Peritoneum (tissue), 1 donor: ENCODE measurements around the genes EIF2A, CLRN1, GPR171 and MBNL1.

- PRO-cap: no peak
These were observed 77.1 kb upstream of the TSC22D2 start for GRCh38 chr3:150330933-150331389.

DNA sequence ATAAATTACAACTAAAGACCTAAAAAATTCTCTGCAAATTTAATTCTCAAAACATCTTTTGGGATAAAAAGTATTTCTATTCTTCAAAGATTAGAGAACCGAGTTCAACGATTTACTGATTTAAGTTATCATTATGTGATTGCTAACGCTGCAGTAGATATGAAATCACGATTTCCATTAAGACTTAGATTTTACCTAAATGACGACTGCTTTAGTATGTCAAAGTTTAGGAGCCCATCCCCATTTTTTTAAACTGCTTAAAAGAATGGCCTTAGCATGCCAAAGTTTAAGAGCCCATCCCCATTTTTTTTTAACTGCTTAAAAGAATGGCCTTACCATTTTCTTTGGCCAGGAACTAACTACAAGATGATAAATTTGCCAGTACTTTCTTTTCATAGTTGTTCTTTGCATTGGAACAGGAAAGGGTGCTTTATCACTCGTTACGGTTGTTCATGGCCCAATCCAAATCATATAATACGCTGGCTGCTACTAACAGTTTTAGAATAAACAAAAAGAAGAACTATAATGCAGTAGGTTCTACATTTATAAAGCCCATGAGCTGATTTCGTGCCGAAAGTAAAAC lies 1.0 kb upstream of the TSC22D2 start:
- PRO-cap: no peak

- PRO-cap: no peak
These were observed 4.5 kb downstream of the TSC22D2 start for GRCh38 chr3:150412379-150413167.

DNA sequence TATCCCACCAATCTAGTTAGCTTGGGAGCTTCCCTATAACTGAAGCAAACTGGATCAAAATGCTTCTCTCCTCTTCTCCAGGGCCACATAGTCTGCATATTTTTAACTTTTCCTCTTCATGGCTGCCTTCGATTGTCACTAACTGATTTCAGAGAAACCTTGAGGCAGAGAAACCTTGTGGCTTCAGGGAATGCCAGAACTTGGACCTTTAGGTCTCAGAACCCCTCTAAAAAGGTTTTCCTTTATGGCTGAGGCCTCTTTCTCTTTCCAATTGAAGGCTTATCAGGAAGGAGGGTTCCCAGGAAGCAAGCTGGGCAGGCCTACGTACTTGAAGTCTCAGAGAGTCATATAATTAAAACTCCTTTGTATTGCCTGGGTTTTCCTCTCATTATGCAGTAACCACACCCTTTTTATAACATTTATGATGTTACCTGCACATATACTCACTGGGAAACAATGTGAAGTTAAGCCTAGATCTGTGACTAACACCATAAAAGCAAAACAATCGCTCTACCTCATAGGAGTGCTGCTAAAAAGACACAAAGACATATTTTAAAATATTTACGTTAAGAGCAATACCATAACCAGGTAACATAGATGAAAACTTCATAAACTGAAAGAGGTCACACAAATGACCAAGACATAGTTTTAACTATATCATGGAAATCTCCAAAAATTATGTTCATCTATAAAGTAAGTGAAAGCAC lies 27.3 kb downstream of the SERP1 start:
- PRO-cap: no peak

GRCh38 chr3:150546577-150546858 lies at the start of gene EIF2A:
EIF2A (plus strand) TSS chr3:150546787.
- PRO-cap: bidirectional peak, plus-strand start at chr3:150546790, minus-strand start at chr3:150546416

DNA sequence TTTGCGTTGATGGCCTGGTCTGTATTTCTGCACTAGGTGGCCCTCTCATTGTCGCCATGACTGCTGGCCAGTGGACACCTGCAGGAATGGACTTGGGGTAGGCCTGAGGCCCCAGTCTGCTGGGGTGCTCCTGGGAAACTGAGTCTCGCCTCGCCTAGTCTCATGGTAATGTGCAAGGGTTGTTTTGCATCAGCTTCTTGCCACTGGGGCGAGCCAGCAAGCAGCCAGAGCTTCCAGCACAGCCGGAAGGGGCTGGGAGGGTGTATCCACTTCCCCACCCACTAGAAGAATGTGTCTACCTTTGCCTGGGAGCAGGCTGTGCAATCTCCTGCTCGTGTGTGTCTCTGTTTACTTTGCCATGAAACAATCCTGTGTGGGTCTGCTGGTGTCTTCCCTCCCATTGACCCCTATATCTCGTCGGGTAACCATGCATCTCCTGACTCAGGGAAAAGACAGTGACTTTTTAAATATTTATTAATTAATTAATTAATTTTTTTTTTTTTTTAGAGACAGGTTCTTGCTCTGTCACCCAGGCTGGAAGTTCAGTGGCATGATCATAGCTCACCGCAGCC lies 21.8 kb upstream of the ERICH6 start:
- PRO-cap: no peak

DNA sequence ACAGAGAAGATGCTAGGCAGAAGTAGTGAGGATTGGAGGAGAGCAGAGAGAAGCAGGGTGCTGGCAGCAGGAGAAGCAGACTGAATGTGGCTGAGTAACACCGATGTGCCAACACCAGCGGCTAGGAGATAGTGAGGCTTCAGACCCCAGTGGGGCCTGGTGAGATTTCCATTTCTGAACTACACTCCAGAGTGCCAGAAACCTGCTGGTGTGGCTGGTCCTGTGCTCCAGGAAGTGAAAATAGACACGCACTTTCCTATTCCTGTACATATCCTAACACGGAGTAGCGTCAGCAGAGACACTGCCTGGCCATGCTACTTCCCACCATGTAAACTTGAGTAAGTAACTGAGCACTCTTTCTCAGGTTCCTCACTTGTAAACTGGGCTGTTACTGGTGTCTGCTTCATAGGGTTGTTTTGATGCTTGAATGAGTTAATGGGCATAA lies 22.6 kb upstream of the ERICH6 start:
- PRO-cap: no peak

DNA sequence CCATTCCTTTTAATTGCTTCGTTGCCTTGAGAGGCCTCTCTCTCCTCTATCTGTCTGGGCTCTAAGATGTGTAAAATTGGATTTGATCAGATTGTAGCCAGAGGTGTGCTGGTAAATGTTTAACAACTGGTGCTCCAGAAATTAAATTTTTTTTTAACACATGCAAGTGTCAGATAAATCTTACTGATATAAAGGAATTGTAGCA lies 25.1 kb upstream of the ERICH6 start:
- PRO-cap: no peak

- PRO-cap: no peak
These were observed 8.6 kb upstream of the SIAH2 start for GRCh38 chr3:150771500-150771980.

GRCh38 chr3:150972354-150972804 lies at the start of gene CLRN1:
CLRN1 (minus strand) TSS chr3:150972727.
- PRO-cap: no peak

DNA sequence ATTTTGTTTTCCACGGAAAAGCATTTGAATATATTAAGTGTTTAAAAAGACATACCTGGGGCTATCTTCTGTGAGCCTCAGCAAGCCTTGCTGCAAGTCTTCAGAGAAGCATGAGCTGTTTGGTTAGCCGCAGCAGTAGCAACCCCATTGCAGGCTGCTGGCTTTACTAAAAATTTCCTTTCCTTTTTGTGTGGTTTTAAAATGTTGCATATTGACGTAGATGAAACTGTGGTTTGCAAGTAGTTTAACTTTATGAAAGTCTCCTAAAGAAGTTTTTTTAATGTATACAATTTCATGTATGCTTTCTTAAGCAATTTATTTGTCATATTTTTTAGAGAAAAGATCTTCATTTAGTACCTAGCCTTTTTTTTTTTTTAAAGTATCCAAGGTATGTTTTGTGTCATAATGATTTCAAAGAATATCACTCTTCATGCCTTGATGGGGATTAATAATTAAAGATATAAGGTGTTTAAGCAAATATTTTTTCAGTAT lies at the start of gene GPR171:
GPR171 (minus strand) TSS at position 168 of the 492 bp plus-strand sequence.
- PRO-cap: no peak

DNA sequence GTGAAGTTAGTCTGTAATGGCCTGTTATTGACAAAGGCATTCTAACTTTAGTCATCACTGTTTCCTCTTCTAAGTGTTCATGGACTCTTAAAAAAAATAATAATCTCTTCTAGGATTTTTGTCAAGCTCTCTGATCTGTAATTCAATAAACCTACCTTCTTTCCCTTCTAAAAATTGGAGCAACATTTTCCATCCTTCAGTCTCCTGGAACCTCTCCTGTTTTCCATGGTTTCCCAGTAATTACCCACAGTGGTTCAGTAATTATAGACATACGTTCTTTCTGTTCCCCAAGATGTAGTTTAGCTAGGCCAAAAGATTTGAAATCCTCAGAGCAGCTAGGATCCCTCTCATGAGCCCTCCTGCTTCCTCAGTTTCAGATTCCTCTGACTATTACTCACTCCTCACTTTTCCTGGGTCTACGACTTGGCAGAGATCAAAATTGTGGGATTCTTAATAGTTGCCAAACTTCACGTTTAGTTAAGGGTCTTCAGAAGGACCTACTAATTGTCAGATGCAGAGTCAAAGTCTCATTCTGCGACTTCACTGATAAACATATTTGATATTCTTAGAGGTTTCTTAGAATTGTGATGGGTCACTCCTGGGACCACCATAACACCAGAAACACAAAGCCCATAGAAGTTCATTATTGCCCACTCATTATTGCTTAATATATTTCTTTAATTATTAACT lies 76.9 kb upstream of the IGSF10 start:
- PRO-cap: no peak

DNA sequence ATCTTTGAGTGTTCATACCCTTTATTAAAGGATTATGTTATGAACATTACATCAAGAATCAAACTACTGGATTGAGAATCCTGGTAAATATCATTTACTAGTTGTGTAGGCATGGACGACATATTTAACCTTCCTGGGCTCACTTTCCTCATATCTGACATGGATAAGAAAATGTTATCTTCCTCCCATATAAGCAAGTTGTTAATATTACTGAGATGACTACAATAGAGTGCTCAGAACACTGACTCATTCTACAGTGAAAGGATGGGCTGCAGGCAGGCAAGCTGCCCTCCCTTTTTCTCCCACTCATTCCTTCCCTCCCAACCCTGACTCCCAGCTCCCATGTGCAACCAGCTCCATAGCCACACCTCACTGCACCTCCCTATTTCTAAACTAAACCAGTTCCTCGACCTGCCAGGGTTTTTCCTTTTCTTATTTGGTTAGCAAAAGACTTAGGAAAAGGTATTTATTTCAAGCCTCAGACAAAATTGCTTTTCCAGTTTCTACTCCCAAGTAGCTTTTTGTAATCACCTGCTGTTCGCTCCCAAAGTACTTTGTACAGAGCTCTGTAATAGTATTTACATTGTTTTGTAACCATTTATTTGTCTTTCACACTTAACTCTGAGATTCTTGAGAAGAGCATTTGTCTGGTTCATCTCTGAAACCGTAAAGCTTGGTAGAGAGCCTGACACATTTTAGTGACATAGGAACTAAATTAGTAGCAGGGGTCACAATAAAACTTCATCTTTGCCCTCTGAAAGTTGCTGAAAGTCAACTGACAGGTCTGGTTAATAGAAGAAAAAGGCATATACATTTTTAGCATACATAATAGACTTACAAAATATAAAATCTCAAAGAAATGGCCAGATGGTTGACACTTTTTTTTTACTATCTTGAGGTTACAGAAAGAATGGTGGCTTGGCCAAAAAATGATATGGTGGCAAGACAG lies 2.2 kb downstream of the AADAC start:
- PRO-cap: no peak

DNA sequence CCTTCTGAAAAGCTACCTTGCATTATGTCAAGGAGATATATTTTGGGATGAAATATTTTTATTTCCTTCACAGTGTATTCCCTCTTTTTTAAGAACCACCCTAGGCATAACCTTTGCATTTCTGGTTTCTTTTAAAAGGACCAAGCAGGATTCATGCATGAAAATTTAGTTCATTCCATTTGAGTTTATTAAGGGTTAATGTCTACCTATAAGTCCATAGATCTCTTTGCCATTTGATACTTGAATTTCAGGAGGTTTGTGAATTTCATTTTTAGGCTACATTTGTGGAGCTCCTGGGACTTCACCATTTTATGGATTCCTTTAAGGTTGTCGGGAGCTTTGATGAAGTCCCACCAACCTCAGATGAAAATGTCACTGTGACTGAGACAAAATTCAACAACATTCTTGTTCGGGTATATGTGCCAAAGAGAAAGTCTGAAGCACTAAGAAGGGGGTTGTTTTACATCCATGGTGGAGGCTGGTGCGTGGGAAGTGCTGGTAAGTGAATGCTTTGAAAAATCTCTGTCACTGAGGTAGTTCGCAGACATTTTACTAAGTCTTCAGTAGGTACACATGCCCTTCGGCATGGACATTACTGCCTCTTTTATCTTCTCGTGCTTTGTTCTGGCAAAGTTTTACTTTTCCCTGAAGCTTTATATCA lies 3.3 kb downstream of the AADAC start:
- PRO-cap: no peak

DNA sequence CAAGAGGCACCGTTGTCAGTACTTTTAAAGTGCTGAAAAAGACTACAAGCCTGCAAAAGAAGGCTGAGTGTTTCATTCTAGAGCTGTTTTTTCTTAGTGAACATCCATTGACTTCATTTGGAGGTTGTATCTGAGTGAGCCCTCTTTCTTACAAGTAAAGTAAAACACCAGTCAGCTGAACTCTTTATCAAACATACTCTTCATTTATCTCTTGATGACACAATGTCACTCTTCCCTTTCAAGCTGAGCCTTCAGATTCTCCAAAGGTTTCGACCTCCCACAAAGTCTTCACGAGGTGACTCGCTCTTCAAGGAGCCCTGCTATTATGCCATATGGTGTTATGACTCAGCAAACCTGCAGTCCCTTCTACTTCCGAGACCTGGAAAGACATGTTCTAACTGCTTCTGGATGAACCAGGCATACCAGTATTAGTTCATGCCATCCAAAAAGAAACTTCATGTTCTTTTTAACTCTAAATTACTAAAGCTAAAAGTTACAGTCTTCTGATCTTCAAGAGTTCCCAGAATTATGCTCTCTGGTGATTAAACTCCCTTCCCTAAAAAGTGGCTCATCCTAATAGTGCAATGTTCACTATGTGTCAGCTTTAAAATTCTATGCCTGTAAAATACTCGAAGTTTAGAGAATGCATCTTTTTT lies 23.2 kb downstream of the AADAC start:
- PRO-cap: no peak

DNA sequence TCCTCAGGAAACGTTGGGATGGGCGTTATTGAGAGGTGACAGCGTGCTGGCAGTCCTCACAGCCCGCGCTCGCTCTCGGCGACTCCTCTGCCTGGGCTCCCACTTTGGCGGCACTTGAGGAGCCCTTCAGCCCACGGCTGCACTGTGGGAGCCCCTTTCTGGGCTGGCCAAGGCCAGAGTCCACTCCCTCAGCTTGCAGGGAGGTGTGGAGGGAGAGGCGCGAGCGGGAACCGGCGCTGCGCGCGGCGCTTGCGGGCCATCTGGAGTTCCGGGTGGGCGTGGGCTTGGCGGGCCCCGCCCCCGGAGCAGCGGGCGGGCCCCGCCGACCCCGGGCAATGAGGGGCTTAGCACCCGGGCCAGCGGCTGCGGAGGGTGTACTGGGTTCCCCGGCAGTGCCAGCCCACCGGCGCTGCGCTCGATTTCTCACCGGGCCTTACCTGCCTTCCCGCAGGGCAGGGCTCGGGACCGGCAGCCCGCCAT lies 54.5 kb downstream of the SUCNR1 start:
- PRO-cap: no peak

GRCh38 chr3:152159356-152159784 lies 109.4 kb upstream of the MBNL1 start:
- PRO-cap: no peak

GRCh38 chr3:152193562-152194405 lies 74.9 kb upstream of the MBNL1 start:
- PRO-cap: no peak

DNA sequence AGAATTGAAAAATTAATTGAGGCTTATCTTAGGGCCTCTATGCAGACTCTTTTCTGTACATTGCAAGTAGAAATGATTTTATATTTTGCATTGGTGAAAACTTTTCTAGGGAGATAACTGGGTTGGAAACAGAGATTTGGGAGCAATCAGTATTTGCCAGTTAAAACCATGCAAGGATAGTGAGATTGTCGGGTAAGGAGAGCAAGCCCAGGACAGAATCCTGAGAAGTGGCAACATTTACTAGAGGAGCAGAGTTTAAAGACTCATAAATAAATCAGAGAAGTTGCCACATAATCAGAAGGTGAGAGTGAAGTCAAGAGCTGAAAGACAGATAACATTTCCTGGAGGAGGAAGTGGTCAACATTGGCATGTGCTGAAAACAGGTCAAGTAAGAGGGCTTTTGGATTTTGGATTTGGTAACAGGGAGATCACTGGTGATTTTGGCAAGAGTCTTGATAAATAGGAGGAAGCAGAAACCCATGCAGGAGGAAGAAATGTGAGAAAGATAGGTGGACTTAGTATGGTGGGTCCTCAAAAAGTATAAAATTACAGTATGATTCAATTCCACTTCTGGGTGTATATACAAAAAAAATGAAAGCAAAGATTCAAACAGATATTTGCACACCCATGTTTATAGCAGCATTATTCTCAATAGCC lies 27.6 kb upstream of the MBNL1 start:
- PRO-cap: no peak

DNA sequence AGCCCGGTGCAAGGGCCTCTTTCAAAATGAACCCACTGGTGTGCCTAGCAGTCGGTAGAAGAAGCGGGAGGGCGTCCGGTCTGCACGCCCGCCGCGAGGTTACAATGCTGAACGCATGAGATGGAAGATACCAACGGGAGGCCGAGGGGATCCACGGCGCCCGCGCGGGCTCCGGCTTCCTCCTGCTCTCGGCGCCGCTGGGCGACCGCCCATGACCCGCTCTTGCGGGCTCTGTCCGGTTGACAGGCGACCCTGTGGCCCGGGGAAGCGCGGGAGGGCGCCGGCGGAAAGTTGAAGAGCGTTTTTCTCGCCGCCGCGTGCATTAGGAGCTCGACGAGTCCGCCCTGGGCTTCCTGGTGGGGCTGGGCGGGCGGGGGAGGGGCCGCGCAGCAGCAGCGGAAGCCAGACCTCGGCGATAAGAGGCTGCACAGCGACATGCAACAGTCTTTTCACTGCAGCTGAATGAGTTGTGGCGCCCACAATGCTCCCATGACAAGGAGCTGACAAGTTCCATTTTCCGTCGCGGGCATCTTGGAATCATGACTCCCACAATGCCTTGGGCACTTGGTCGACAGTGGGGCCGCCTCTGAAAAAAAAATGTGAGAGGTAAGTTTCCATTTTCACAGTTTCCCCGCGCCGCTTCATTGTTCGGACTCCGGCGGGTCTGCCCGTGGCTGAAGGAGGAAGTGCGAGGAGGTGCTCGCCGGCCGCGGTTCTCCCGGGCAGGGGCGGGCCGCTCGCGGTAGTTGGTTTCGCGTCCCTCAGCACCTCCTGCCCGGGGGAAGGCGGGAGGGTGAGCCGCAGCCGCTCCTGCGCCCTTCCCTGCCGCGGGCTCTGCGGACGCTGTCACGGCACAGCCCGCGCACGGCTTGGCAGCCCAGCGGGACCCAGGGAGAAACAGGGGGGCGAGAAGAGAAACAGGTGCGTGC lies at the start of gene MBNL1:
MBNL1 (plus strand) TSS at position 443 of the 929 bp plus-strand sequence.
- PRO-cap: no peak